Mononuclear cell (primary cell): ENCODE measurements around the genes IGFALS, PKD1, ECI1 and RNPS1.

DNA sequence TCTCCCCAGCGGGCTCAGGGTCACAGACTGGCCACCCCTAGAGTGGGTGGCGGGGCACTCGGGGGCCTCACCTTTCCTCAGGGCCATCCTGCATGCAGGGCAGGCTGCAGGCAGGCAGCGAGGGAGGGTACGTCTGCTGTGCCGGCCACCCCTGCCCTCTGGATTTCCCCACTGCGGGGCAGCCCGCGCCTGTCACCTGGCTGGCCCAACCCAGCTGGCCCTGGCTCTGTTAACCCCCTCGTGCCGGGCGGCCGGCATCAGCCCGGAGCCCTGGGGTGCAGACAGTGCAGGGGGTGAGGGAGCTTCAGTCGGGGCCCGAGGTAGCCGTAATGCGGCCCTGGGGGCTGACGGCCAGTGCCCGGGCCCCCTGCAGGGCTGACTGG is at the start of gene IGFALS:
Gene IGFALS (minus strand): TSS at position 140 of the 383 bp plus-strand sequence.
- RRBS: 79% methylated on average over 7 of the region's 20 CpGs

DNA sequence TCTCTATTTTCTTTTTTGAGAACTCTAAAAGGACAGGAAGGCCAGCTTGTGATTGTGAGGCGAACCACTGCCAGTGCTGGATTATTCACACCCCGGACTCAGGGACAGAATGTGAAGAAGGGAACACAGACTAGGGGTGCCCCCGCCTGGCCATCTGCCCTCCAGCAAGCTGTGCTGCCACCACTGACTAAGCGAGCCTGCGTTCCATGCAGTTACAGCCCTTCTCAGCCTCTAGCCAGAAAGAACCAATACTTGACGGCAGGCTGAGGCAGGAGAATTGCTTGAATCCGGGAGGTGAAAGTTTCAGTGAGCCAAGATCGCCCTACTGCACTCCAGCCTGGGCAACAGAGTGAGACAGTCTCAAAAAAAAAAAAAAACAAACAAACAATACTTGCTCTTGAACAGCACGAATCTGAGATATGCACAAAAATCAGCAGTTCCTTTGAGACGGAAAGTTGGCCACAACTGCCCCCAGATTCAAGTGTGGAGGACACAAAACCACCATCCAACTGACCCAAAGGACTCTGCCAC is 2.7 kb downstream of the HAGH start:
- RRBS: no CpG with 5 or more reads among the region's 10 CpGs

GRCh38 chr16:1828551-1829634 is 1.9 kb downstream of the FAHD1 start:
- RRBS: no CpG with 5 or more reads among the region's 15 CpGs

- RRBS: 5% methylated on average over 22 of the region's 54 CpGs
Observed at GRCh38 chr16:1917839-1918224, 383 bp downstream of the HS3ST6 start.

DNA sequence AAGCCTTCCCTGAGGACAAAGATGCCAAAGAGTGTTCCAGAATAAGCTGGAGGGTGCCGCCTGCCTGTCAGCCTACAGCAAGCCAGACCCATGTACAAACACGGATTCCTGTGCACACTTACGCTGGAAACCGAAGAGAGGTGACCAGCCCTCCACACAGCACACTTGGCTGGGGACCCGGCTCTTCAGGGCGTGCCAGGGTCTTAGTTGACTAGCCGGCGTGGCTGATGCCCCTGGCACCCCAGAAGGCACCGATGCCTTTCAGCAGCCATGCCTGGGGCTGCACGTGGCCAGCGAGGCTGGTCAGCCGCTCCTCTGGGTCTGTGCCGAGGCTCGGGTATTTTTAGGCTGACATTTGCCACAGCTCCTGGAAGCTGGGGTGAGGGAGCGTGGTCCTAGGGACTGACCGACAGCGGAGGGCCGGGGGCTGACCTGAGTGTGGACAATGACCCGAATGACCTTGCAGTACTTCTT is 4.0 kb downstream of the RPL3L start:
- RRBS: no CpG with 5 or more reads among the region's 19 CpGs

GRCh38 chr16:1978923-1979668 is 2.2 kb downstream of the NOXO1 start:
- RRBS: 48% methylated on average over 13 of the region's 77 CpGs

- RRBS: no CpG with 5 or more reads among the region's 15 CpGs
Observed at GRCh38 chr16:2039999-2040519, 7.6 kb downstream of the NTHL1 start.

- RRBS: 95% methylated on average over 4 of the region's 18 CpGs
Observed at GRCh38 chr16:2041907-2042485, 5.6 kb downstream of the NTHL1 start.

DNA sequence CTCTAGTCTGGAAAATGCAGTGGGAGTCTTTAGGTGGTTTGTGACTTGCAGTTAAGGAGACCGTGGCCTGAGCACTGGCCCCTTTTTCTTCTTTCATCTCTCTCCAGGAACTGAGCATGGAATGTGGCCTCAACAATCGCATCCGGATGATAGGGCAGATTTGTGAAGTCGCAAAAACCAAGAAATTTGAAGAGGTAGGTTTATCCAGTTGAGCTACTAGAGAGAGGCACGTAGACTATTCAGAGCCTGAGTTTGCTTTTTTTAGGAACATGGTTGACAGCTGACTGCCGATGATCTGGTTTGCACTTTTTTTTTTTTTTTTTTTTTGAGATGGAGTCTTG is 2.5 kb downstream of the TSC2 start:
- RRBS: no CpG with 5 or more reads among the region's 6 CpGs

GRCh38 chr16:2085863-2086473 is 38.2 kb downstream of the TSC2 start:
- RRBS: 100% methylated on average over 2 of the region's 25 CpGs

GRCh38 chr16:2091996-2092760 is 43.5 kb downstream of the PKD1 start:
- RRBS: 99% methylated on average over 4 of the region's 36 CpGs

GRCh38 chr16:2135608-2136593 is at the start of gene PKD1:
TSS of gene PKD1 (minus strand) at chr16:2135898.
- RRBS: no CpG with 5 or more reads among the region's 107 CpGs

GRCh38 chr16:2152950-2153703 is 2.5 kb upstream of the TRAF7 start:
- RRBS: no CpG with 5 or more reads among the region's 28 CpGs

GRCh38 chr16:2154606-2154950 is 1.0 kb upstream of the TRAF7 start:
- RRBS: 8% methylated on average over 1 of the region's 14 CpGs

- RRBS: 96% methylated on average over 3 of the region's 33 CpGs
Observed at GRCh38 chr16:2162793-2163722, 7.5 kb downstream of the TRAF7 start.

- RRBS: 99% methylated on average over 7 of the region's 19 CpGs
Observed at GRCh38 chr16:2176454-2177116, 19.8 kb downstream of the CASKIN1 start.

DNA sequence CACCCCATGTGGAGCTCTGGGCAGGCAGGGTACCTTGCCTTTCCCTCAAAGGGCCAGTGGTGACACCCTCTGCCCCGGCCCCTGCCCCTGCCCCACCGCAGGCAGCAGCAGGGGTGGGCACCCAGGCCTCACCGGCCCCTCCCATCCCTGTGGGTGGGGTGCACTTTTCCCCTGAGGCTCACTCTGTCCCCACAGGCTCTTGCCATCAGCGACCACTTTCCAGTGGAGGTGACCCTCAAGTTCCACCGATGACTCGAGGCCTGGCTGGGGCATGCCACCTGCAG is 1.9 kb downstream of the DNASE1L2 start:
- RRBS: 46% methylated on average over 3 of the region's 6 CpGs

GRCh38 chr16:2250816-2252002 is at the start of gene ECI1:
TSS of gene ECI1 (minus strand) at chr16:2251587.
- RRBS: 2% methylated on average over 28 of the region's 115 CpGs

DNA sequence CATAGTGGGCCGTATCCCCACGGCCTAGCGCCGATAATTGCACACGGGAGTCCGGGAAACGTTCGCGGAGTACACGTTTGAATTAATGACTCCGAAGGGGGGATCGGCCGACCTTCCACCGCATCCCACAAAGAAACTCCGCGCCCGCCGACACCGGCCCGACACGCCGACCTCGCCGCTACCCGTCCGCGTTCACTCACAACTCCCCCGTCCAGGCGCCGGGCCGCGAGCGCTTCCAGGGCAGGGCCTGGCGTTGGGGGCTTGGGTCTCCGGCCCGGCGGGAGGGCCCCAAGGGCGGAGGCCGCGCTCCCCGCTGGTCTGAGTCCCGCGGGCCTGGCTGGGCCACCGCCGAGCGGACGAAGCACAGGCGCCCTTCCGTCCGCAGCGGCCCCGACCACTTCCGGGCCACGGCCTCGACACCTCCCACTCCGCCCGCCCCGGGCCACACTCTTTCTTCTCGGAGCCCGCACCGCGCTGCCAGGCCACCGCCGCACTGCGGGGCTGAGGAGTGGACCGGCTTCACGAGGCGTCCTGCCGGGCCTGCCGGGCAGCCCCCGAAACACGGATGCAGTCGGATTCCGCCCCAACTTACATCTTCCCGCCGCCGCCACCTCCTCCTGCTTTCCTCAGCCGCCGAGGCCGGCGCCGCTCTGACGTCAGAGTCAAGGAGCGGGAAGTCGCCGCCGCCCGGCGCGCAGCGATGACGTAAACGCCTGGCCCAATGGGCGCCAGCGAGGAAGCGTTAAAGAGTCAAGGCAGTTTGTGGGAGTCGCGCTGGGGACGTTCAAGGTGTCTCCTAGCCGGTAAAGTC is at the start of gene RNPS1:
Gene RNPS1 (minus strand): TSS at position 664 of the 811 bp plus-strand sequence.
- RRBS: 2% methylated on average over 23 of the region's 100 CpGs

- RRBS: 99% methylated on average over 4 of the region's 30 CpGs
Observed at GRCh38 chr16:2276079-2276913, 8.4 kb upstream of the RNPS1 start.